Measurements from ENCODE around the genes DCAF8, CD48, SLAMF7, SDHC and CFAP126.

- PRO-cap = unidirectional peak, plus-strand start at chr1:160262015; bidirectional peak, plus-strand start at chr1:160262619, minus-strand start at chr1:160262451
These were observed at the start of gene DCAF8 for GRCh38 chr1:160261797-160262847. Gene DCAF8 (minus strand): TSS chr1:160262549.

- PRO-cap = no peak
These were observed 6.7 kb upstream of the PEX19 start for GRCh38 chr1:160291360-160292316.

GRCh38 chr1:160325945-160326359 is 17.1 kb downstream of the COPA start:
- PRO-cap = no peak

DNA sequence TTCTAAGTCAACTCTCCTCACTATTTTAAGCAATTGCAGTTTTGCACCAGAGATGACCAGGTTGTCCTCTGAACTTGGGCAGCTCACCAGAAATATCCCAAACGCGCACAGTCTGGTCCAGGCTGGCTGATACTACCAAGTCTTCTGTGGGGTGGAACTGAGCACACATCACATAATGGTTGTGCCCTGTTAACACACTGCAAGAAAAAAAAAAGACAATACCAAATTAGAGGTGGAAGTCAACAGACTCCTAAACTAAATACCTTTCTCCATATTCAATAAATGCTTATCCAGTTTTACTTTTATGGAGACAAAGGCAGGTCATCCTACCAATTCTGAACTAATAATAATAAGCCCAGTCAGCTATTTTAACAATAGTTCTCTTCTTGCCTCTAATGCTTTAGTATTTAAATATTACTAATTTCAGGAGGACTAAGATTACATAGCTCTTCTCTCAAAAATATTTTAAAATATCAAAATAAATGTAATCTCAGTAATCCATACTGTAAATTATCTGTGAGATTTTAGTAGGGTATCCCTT is 10.6 kb downstream of the COPA start:
- PRO-cap = no peak

DNA sequence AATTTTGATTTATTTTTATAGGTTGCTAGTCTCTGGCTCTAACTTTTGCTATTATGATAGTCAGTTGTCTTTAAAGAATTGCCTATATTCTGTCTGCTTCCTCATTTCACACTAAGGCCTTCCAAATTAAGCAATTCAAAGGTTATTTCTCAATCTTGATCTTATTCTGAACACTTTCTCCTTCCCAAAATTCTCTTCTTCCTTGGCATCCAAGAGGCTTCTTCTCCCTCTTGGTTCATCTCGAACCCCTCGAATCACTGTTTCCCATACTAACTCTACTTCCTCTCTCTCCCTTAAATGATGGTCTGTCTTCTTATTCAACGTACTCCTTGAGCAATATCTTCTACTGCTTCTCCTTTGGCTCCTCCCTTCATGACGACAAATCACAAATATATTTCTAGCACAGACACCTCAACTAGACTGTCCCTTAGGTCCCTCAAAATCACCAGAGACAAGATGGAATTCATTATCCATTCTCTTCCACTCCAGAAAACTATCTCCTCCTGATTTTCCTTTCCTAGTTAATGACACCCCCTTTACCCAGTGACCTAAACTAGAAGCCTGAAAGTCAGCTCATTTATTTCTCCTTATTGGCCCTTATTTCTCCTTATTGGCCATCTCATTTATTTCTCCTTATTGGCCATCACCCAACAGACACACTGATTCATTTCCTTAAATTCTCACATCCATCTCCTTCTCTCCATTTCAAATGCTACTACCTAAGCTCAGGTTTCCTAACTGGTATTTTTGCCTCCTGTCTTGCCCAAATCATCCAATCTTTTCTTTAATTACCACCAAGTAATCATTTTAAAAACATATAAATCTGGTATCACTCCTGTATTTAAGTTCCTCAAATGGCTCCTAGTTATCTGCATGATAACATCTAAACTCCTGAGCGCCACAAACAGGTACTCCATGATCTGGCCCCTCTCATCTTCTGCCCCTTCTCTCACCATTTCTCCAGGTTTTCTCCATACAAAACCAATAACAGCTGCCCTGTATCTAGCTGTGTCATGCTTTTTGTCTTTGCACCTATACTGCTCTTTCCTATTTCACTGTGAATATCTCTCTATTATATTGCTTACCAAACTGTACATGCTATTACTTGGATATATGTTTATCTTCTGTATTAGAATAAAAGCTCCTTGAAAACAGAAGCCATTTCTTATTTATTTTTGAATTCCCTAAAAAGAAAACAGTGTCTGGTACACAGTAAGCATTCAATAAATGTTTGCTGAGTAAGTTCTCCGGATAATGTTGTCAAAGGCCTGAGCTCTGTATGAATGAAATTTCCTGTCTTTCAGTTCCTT is 4.1 kb downstream of the COPA start:
- PRO-cap = no peak

GRCh38 chr1:160577499-160578166 is 1.7 kb downstream of the CD84 start:
- PRO-cap = no peak

- PRO-cap = no peak
These were observed 1.3 kb upstream of the CD84 start for GRCh38 chr1:160580577-160581093.

- PRO-cap = no peak
These were observed 5.8 kb upstream of the SLAMF1 start for GRCh38 chr1:160652116-160653489.

- PRO-cap = no peak
These were observed 26.3 kb upstream of the SLAMF1 start for GRCh38 chr1:160672977-160673635.

GRCh38 chr1:160674295-160674947 is 27.6 kb upstream of the SLAMF1 start:
- PRO-cap = no peak

DNA sequence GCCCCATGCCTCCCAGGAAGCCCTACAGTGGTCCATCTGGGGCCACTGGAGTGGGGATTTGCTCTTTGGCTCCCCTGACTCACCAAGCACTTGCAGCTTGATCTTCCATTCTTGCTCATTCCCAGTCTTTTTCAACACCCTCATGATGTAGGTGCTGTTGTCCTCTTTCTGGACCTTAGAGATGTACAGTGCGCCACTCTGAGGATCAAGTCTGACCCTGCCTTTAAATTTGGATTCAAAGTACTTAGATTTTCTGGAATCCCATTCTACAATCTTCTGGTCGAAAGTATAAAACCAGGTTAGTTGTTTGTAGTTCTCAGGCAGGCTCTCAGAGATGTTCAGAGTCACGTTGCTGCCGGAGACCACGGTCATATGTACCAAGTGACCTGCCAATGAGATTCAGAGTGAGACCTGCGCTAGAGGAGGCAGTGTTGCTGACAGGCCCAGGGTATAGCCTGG is 26.8 kb downstream of the CD48 start:
- PRO-cap = no peak

GRCh38 chr1:160711347-160712409 is at the start of gene CD48:
Gene CD48 (minus strand): TSS chr1:160711822.
- PRO-cap = bidirectional peak, plus-strand start at chr1:160711879, minus-strand start at chr1:160711822

- PRO-cap = no peak
These were observed at the start of gene SLAMF7 for GRCh38 chr1:160738919-160739660. Gene SLAMF7 (plus strand): TSS chr1:160739247.

DNA sequence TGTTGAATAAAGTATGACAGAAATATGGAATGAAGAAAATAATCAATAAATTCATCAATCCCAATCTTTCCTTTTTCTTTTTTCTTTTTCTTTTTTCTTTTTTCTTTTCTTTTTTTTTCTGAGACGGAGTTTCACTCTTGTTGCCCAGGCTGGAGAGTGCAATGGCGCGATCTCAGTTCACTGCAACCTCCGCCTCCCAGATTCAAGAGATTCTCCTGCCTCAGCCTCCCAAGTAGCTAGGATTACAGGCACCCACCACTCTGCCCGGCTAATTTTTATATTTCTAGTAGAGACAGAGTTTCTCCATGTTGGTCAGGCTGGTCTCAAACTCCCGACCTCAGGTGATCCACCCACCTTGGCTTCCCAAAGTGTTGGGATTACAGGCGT is 4.2 kb downstream of the ARHGAP30 start:
- PRO-cap = no peak

- PRO-cap = no peak
These were observed 4.2 kb downstream of the NIT1 start for GRCh38 chr1:161121839-161122836.

GRCh38 chr1:161189259-161189744 is 9.6 kb downstream of the ADAMTS4 start:
- PRO-cap = no peak

- PRO-cap = no peak
These were observed 847 bp upstream of the APOA2 start for GRCh38 chr1:161224048-161224902.

DNA sequence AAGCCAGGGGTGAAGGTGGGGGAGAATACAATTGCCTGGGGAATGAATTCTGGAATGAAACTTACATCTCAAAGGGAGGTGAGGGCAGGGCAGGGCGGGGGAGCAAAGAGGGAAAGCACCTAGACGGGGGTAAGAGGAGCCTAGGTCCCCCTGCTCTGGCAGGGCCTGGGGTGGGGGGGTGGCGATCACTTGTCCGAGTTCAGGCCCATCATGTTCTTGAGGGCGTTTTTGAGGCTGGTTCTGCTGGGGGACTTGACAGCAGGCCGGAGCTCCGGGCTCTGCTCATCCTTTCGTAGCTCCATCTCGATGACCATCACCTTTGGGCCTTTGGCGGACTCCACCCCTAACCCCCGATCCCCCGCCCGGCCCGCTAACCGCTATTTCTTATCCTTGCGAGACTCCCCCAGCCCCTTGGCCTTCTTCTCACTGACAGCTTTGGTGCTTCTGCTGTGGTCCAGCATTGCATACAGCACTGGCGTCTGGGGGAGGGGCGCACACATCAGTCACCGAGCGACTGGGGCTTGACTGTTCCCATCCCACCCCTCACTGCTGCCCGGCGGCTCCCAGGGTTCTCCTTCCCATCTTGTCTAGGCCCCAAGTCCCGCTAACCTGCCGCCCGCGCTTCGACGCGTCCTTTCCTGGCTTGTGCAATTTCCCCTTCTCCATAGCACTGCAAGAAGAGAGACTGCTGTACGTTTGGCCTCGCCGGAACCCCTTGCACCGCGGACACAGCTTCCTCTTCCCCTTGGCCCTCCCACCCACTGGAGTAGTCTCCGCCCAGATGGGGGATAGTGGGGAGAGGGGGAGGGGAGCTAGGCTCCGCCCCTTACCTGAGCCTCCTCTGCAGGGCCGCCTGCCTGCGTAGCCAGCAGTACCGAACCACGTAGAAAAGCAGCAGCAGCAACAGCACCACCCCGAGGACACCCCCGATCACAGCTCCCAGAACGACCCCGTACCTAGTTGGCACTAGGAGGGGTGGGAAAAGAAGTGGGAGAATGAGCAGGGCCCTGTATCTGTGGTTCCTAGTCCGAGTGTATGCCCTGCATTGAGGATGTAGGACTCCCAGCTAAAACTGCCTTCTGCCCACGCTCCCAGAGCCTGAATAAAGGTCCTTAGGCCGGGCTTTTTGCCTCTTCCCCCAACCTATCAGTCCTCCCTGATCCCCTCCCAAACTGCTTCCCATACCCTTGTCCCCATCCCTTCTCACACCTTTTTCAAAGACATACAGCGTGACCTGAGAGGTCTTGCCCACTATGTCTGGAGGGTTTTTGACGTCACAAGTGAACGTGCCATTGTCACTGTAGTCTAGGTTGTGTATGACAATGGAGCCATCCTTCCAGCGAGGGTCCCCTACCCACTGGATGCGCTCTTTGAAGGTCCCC is 3.8 kb downstream of the MPZ start:
- PRO-cap = unidirectional peak, minus-strand start at position 730 of the sequence

DNA sequence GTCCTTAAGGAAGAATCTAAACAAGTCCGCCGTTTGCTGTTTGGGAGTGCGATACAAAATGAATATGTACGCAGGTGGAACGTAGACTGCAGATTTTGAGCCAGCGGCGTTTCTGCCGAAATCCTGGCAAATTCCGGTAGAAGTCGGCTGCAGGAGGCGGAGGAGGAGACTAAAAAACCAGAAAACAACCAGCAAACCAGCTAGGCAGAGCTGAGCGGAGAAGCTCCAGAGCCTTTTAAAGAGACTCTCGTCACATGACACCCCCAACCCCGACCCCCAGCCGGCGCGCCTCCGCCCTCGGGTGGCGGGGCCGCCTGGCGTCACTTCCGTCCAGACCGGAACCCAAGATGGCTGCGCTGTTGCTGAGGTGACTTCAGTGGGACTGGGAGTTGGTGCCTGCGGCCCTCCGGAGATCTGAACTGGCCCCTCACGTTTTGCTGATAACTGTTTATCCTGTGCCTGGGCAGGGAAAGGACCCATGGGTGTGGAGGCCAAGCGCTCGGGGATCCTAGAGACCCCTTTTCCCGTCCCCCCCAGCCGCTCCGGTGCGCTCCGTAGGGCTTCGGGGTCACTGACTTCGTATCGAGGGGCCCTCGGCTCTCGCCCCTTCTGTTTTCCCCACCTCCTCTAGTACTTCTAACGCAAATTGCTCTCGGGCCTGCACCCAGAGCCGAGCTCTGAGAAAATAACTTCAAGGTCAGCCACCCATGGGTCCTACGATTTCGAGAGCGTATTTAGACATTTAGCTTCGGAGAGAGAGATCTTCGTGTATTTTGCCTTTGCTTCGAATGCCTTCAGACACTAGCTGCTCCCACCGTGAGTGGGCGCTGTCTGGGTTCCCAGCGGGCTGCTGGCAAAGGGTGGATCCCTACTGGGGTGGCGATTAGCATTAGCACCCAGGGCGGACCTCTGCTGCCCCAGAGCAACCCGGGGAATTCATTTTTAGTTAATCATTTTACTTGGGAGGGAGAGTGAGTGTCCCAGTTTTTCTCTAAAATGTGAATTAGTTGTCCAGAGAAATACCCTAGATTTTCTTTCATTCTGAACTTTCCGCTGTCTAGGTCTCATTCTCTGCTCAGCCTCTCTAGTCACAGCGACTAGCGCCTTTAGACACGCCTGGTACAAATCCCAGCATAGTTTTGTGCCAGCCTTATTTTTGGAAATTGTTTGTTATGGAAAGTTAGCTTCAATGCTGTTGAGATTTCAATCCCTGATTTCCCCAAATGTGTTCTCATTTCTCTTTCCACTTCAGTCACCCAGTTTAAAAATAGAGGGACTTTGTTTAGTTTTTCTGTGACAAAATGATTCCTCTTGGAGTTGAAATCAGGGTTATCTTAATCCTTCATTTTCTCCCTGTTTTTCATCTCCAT is at the start of gene SDHC:
TSS of gene SDHC (plus strand) at position 323 of the 1,370 bp plus-strand sequence.
- PRO-cap = bidirectional peak, plus-strand start at position 323 of the sequence, minus-strand start at position 209 of the sequence

GRCh38 chr1:161367330-161368168 is at the start of gene CFAP126:
Gene CFAP126 (minus strand): TSS chr1:161367876.
- PRO-cap = no peak

Measured in NALM6 (cell line).